Foreskin fibroblast (primary cell): ENCODE measurements around a stretch of chr1.

- RRBS = no CpG with 5 or more reads among the region's 8 CpGs
Measured at GRCh38 chr1:243500372-243501054, 244.7 kb downstream of the SDCCAG8 start.

DNA sequence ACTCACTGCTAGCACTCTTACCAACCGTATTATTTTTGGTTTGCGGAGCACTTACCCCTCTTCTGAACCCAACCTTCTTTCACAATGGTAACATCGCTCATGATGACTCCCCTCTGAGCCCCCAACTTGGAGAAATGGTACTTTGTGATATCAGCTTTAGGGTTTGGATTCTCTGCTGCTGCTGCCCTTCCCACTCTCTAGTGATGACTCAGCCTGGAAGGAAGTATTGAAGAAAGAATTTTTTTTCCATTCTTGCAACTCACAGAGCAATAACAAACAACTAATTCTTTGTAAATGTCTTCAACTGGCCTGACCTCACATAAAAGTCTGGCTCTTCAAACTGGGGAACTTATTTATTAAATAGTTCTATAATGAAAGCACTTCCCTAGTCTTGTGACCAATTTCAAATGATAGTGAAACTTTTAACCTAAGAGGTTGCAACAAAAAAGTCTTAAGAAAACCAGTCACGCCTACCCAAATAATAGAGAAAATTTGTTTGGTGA is 6.9 kb downstream of the AKT3 start:
- RRBS = no CpG with 5 or more reads among the region's 4 CpGs

DNA sequence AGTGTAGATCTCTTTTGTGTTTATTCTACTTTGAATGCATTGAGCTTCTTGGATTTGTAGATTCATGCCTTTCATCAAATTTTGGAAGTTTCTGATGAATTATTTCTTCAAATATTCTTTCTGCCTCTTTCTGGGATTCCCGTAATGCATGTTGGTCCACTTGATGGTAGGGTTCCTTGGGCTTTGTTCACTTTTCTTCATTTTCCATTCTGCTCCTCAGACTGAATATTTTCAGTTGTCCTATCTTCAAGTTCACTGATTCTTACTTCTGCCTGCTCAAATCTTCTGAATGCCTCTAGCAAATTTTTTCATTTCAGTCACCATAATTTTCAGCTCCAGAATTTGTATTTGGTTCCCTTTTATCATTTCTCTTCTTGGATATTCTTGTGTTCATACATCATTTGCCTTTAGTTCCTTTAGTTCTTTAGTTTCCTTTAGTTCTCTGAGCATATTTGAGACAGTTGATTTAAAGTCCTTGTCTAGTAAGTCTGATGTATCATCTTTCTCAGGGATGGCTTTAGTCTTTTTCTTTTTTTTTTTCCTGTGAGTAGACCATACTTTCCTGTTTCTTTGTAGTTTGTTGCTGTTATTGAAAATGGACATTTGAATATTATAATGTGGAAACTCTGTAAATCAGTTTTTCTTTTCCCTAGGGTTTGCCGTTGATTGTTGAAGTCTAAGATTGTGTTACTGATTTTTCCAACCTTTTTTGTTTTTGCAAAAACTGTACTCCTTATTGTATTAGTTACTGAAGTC is 48.8 kb downstream of the C1orf100 start:
- RRBS = no CpG with 5 or more reads among the region's 2 CpGs

DNA sequence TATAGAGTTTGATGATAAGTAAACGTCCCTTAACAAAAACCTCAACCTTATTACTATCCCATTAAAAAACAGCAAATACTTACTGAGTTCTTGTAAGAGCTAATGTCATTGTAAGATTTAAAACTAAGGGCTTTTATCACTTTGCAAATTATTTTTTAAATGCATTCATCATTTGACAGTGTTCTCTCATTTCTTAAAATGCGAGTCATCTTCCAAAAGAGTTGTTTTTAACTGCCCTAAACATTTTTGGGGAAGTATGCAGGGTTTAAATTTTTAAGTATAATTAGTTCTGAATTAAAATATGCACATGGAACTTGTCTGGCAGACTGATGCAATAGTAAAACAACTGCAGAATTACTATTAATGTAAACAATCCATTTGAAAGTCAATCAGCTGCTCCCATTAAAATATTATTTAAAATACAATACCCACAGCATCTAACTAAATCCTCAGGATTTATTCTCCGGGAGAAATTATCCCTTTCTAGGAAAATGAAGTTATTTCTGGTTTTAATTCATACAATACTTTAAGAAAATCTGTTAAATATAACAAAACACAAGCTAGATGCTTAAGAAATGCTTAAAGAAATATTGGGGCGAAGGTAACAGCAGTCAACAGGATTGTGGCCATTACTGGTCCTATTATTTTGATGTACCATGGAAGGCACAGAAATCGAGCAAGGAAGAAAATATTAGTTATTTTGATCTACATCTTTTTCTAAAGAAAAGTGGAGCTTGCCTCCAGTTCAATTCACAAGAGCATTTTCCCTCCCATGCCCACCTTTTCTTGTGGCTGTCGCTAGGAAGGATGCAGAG is 8.2 kb downstream of the COX20 start:
- RRBS = no CpG with 5 or more reads among the region's 6 CpGs

- RRBS = no CpG with 5 or more reads among the region's 2 CpGs
Measured at GRCh38 chr1:244861219-244861977, 2.9 kb downstream of the HNRNPU start.

DNA sequence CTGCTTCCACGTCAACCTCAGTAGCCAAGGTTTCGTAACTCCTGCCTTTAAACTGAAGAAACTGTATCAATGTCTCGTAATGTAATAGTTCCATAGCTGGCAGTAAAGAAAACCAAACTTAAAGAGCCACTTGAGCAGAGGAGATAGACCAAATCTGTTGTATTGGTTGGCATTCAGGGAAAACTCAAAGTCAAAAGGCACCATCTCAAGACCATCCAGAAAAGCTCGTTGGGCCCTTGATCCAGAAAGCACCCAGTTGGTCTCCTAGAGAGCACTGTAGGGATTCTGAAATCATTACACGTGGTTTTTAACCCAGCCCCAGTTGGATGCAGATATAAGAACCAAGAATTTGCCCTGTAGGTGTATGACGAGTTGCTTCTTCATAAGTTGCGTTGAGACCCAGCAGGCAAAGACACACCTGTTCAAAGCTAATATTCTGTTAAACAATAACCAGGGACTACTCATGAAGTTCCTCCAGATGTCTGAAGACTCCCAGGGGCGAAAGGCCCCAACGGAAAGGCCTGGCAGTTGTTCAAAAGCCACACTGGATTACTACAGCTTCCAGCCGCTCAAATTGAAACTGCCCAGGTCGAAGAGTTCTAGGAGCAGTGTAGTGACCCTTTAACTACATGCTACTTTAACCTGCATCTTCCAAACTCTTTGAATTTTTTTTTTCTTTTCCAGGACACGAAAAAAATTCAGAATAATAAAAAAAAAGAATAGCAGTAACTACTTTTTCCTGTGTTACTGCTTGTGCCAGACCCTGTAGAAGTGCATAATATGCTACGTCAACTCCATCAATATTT is 16.6 kb upstream of the EFCAB2 start:
- RRBS = no CpG with 5 or more reads among the region's 13 CpGs

GRCh38 chr1:245166484-245166961 is 11.7 kb downstream of the KIF26B start:
- RRBS = 3% methylated on average over 4 of the region's 12 CpGs

GRCh38 chr1:245550436-245551108 is 395.8 kb downstream of the KIF26B start:
- RRBS = no CpG with 5 or more reads among the region's 11 CpGs

- RRBS = no CpG with 5 or more reads among the region's 6 CpGs
Measured at GRCh38 chr1:245807783-245808380, 653.1 kb downstream of the KIF26B start.

GRCh38 chr1:245917748-245918557 is 589.1 kb downstream of the SMYD3 start:
- RRBS = no CpG with 5 or more reads among the region's 8 CpGs

DNA sequence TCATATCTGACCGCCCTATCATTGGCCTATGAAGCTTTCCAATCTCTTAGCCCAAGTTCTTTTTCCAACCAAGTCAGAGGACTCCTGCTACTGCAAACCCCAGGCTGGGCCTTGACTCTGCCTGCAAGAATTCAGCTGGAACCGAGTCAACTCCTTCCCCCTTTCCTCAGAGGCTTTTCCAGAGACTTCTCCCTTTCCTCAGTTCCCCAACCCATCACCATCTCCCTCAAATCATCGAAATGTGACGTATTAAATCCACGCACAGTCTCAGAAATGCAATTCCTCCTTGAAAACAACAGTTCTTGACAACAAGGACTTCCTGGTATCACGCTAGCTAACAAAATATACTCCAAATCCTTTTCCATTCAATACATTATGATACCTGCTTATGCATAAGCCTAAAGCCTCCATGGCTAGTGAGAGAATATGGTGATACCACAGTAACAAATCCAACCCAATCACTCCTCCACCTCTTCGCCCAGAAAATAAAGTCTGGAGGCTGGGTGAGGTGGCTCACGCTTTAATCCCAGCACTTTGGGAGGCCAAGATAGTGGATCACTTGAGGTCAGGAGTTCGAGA is 304.6 kb downstream of the SMYD3 start:
- RRBS = no CpG with 5 or more reads among the region's 9 CpGs

DNA sequence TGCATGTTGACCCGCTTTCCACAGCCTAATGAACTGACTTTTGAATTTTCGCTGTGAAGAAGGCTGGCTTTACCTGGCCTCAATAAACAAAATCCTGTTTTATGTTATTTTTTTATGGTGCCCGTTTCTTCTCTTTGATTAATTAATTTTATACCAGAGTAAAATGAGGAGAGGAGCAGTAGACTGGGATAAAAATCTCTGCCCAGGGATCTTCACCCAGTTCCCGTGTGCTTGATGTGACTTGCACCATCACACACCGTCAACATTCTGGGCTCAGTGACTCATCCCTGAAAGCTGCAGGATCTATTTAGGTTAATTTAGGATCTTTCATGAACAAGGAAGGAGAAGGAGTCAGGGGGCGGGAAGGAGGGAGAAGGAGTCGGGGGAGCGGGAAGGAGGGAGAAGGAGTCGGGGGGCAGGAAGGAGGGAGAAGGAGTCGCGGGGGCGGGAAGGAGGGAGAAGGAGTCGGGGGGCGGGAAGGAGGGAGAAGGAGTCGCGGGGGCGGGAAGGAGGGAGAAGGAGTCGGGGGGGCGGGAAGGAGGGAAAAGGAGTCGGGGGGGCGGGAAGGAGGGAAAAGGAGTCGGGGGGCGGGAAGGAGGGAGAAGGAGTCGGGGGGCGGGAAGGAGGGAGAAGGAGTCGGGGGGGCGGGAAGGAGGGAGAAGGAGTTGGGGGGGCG is 182.3 kb downstream of the SMYD3 start:
- RRBS = no CpG with 5 or more reads among the region's 28 CpGs

- RRBS = no CpG with 5 or more reads among the region's 17 CpGs
Measured at GRCh38 chr1:246459154-246459647, 47.9 kb downstream of the SMYD3 start.

DNA sequence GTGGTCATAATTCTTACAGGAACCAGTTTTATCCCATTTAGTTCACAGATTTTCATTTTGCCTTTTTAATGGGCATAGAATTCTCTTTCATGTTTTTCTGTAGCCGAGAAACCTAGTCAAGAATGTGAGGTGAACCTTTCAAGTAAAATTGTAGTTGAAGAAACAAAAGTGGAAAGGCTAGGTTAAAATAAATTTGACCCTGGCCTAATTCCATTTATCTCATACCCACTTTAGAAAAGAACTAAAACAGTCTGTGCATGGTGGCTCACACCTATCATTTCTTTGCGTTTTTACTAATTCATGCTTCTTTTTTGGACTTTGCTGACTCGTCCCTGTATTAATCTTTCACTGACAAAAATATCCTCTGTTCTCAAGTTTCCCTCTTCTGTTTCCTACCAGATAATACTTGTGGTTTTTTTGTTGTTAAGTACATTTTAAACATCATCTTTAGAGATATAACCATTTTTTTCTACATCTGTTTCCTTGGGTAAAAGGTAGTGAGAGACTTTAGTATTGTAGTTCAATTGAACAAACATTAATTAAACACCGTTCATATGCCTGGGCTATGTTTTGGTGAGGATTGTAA is 11.4 kb downstream of the CNST start:
- RRBS = no CpG with 5 or more reads among the region's 4 CpGs

DNA sequence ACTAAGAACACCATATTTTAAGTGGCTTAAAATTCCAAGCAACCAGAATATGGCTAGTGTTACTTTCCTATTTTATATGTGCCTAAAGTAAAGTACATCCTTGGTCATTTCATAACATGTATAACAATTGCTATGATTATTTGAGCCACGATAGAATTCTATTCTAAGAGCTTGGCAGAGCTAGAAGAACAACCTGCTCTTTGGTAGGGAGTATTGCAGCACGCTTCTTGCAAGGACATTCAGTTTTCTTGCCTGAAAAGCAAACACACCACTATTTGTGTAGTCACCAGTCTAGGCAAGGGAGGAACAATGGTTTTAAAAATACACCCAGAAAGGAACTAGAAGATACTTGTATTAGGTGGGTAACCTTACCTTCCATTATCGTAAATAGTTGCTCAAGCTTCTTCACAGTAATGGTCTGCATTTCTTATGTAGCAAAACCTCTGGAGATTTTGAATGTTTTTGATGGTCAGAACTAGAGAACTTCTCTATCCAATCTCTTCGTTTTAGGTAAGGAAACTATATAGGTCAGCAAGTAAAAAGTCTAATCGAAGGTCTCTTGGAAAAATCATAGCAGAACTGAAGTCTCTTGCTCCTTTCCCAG is 51.6 kb downstream of the CNST start:
- RRBS = no CpG with 5 or more reads among the region's 5 CpGs

DNA sequence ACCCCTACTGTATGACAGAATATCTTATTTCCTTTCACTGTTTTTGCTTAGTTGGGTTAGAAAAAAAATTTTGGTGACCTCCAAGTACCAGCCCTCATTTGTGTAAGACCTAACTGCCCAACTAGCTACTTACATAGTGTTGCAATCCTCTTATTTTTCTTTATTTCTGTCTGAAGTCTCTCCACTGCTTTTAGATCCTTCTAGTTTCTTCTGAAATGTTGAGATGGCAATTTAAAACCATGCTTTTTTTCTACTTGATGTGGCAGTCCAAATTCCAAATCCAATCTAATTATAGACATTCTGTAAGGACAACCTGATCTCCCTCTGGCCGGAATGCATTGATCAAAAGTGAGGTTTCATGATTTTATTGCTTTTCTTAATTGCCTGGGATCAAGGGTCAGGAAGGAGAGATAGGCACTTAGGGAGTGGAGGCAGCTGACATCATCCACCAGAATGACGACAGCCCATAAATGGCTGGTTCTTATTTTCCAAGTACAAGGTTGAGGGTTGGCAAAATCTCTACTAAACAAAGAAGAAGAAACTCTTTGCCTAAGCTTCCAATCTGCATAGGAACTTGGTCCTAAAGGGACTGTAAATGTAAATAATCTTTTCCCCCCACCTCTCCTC is 46.4 kb upstream of the SCCPDH start:
- RRBS = no CpG with 5 or more reads among the region's 2 CpGs

DNA sequence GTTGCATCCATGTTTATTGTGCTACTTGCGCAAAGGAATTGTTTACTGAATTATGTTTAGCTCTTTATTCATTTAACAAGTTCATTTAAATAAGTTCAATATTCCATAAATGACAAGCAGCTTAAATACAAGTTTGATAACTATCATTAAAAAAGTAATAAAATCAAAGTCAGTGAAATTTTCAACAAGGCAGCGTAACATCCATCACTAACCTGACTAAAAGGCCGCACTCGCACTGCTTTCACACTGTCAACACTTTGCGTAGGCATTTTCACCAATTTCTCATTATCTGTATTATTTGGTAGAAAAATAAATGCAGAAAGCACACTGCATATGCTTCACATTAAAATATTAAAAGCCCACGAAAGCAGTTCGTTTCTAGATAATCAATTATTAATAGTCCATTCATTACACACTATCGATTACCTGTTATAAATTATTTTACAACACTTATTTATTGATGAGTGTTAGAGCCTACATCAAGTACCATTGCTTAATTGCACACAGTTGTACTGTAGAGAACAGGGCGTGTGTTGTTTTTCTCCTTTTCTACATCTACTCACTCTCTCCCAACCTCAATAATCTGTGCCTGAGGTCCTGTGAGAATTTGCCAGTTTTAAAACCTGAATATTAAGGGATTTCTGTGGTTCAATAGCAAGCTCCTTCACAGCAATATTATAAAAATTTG is 92.3 kb downstream of the AHCTF1 start:
- RRBS = no CpG with 5 or more reads among the region's 9 CpGs

GRCh38 chr1:246884899-246885872 is 46.6 kb downstream of the AHCTF1 start:
- RRBS = no CpG with 5 or more reads among the region's 6 CpGs

- RRBS = no CpG with 5 or more reads among the region's 6 CpGs
Measured at GRCh38 chr1:246886540-246887538, 44.9 kb downstream of the AHCTF1 start.